ENCODE measurements around a stretch of chr2.

DNA sequence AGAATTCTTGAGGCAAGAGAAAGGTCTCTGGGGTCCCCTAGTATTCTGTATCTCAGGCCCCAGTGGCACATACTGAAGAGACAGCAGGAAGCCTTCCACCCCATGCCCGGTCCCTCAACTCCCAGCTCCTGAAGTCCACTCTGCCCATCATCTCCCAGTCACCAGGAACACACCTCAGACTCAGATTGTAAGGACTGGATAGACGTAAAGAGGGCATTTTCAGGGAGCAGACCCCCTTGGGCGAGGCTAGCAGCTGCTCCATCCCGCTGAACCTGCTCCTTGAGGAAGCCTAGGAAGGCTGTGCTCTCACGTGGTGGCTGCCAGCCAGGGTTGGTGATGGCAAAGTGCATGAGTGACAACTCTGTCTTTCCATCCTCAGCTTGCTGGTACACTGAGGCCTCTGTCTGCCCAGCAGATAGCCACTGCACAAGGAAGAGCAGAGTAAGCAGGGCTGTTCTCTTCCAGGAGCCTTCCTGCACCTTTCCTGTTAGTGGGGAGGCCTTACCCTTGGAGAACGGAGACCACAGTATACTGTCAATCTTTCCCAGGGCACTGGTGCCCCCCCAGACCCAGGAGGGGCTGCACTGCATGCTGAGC lies 3.8 kb upstream of the ABCB6 start:
- RRBS: no CpG with 5 or more reads among the region's 6 CpGs

DNA sequence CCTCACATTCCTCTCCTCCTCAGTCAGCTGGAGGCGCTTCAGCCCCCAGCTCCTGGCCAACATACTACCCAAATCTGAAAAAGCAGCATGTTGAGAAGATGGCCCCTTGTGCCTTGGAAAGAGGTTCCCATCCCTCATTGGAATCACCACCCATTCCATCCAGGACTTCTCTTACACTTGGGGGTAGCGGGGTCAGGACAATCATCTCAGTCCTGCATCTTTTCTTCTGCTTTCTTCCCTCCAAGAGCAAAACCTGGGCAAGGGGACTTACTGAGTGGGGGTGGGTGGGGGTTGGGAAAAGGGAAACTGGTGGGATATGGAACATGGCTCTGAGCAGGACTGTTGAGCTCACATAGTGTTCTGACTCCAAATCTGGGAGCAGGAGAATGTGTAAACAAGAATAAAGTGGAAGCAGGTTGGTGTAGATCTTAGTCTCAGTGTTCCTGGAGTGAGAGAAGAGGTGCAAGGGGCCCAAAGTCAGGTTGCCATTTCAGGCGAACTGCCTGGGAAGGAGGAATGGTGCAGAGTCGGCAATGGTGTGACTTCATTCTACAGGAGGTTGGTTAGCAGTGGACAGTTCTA lies 3.3 kb downstream of the STK16 start:
- RRBS: no CpG with 5 or more reads among the region's 4 CpGs

DNA sequence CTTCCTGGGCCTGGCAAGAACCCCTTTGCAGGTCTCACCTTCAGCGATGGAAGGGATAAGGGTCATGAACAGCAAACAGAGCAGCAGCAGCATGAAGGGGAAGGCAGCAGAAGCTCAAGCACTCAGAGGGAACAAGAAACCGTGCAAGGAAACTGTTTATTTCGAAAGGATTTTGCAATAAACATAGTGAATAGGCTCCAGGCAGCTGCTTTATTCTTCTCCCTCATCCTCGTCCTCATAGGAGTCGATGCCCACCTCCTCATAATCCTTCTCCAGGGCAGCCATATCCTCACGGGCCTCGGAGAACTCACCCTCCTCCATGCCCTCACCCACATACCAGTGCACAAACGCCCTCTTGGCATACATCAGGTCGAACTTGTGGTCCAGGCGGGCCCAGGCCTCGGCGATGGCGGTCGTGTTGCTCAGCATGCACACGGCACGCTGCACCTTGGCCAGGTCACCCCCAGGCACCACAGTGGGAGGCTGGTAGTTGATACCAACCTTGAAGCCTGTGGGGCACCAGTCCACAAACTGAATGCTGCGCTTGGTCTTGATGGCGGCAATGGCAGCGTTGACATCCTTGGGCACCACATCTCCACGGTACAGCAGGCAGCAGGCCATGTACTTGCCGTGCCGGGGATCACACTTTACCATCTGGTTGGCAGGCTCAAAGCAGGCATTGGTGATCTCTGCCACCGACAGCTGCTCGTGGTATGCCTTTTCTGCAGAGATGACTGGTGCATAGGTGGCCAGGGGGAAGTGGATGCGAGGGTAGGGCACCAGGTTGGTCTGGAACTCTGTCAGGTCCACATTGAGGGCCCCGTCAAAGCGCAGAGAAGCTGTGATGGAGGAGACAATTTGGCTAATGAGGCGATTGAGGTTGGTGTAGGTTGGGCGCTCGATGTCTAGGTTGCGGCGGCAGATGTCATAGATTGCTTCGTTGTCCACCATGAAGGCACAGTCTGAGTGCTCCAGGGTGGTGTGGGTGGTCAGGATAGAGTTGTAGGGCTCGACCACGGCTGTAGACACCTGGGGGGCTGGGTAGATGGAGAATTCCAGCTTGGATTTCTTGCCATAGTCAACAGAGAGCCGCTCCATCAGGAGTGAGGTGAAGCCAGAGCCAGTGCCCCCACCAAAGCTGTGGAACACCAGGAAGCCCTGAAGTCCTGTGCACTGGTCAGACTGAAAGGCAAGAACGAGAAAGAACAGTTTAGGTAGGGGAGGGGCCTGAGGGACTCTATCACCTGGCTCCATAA lies 2.5 kb upstream of the TUBA4B start:
- RRBS: no CpG with 5 or more reads among the region's 37 CpGs

GRCh38 chr2:219408130-219408537 lies 10.0 kb upstream of the DES start:
- RRBS: no CpG with 5 or more reads among the region's 7 CpGs

GRCh38 chr2:219419146-219419386 lies 889 bp downstream of the DES start:
- RRBS: no CpG with 5 or more reads among the region's 5 CpGs

DNA sequence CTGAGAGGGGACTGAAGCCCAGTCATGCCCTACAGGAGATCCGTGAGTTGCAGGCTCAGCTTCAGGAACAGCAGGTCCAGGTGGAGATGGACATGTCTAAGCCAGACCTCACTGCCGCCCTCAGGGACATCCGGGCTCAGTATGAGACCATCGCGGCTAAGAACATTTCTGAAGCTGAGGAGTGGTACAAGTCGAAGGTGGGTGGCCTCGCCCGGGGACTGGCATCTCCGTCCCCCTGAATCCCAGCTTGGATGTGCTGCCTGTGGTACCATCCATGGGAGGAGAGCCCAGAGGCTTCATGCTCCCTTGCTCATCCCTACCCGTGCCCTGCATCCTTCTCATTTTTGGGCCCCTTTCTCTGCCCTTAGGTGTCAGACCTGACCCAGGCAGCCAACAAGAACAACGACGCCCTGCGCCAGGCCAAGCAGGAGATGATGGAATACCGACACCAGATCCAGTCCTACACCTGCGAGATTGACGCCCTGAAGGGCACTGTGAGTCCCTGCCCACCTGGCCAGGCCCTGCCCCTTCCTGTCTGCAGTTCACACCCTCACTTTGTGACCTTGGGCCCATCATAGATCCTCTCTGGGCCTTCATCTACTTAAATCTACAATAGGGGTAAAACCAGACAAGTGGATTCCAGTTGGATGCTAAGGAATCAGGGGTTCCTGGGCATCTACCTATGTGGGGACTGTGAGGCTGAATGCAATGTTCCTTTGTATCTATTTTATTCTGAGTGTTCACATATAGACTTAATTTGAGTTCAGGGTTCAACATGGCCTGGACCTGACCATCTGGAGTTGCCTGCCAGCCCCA lies 2.5 kb downstream of the DES start:
- RRBS: 98% methylated on average over 6 of the region's 16 CpGs

GRCh38 chr2:219459474-219460150 lies 25.0 kb downstream of the SPEG start:
- RRBS: 23% methylated on average over 2 of the region's 12 CpGs

DNA sequence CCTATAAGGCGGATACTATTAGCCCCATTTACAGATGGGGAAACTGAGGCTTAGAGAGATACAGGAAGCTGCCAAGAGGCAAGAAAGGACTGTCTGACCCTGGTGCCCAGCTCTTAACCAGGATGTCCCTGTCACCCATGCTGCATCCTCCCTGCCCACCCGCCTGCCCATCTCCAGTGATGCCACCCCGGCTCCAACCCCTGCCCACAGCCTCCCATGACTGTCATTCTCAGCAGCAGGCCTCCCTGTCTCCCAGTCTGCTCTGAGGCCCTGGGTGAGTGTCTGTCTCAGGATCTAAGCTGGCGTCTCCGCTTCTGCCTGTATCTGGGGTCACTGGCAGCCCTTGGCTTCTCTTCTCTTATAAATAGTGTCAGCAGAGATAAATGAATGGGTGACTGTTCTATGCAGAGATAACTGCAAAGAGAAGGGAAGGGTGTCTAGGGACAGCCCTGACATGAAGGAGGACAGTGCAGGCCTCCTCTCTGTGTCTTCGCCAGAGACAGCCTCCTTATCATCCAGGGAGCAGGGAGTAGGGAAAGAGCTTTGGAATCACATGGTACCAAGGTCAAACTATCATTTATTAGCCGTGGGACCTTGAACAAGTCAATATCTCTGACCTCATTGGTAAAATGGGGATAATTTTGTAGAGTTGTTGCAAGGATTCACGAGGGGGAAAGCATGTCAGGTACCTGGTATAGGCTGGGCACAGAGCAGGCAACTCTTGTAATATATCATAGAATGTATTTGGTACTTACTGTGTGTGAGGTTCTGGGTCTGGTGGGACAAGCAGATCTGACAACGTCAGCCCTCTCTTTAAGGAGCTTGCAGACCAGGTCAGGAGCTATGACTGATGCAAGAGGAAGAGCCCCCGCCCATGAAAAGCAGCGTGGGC lies 25.5 kb upstream of the SPEGNB start:
- RRBS: no CpG with 5 or more reads among the region's 11 CpGs

- RRBS: no CpG with 5 or more reads among the region's 6 CpGs
Observed at GRCh38 chr2:219476380-219476613, 19.6 kb upstream of the SPEGNB start.

GRCh38 chr2:219492642-219493440 lies 3.1 kb upstream of the SPEGNB start:
- RRBS: 80% methylated on average over 8 of the region's 25 CpGs

DNA sequence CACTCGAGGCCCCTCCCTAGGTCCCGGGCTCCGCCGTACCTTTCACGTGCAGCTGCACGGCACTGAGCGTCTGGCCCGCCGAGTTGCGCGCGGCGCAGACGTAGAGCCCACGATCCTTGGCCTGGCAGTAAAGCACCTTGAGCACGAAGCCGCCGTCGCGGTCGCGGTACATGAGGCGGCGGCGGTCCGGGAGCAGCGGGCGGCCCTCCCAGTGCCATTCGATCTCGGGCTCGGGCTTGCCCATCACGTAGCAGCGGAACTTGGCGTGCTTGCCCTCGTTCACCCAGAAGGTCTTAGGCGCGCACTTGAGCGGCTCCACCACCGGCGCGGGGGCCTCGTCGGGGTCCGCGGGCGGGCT lies 1.2 kb downstream of the OBSL1 start:
- RRBS: no CpG with 5 or more reads among the region's 46 CpGs

GRCh38 chr2:219576414-219577555 lies 4.7 kb downstream of the INHA start:
- RRBS: no CpG with 5 or more reads among the region's 18 CpGs

GRCh38 chr2:219626878-219627367 lies 507 bp upstream of the SLC4A3 start:
- RRBS: no CpG with 5 or more reads among the region's 12 CpGs

DNA sequence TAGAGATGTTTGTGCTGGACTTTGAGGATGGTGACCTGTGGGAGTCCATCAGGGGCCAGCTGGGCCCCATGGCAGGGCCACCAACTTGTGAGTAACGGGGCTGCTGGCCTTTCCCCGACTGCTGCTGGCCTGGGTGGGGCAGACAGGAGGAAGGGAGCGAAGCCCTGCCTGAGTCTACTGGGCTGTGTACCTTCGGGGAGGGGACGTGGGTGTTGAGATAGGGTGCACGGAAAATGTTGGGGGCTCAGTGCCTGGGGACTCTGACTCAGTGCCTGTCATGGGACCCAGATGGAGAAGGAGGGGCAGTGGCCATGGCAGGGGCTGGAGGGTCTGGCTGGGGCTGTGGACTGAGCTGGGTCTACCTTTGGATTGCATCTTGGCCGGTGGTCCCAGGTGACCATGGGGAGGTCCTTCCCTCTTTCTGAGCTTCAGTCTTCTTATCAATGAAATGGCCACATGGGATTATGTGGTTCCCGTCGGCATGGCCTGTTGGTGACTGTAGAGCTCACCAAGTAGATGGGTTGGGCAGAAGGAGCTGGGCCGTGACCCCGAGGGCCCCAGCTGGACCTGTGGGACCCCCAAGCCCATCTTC lies 4.0 kb downstream of the SLC4A3 start:
- RRBS: no CpG with 5 or more reads among the region's 11 CpGs

GRCh38 chr2:219662417-219663054 lies 35.1 kb downstream of the SLC4A3 start:
- RRBS: no CpG with 5 or more reads among the region's 1 CpG

DNA sequence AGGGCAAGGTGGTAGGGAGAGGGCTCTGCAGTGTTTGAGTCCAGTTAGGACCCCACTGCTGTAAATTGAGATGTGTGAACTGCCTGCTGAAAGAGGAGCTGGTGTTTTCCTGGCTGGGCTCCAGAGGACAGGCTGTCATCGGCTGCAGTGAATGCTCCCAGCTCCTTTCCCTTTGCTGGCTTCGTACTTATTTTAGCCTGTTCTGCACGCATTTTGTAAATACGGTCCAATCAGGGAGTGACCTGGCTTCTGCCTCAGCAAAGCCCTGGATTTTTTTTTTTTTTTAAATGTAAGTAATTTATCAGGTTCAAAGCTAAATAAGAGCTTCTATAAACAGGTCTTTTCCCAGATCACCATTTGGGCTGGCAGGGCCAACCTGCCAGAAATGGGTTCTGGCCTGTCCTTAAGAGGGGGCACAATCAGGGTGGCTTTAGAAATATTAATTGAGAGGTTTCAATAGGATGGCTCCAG lies 37.6 kb downstream of the SLC4A3 start:
- RRBS: no CpG with 5 or more reads among the region's 4 CpGs

- RRBS: 60% methylated on average over 1 of the region's 12 CpGs
Observed at GRCh38 chr2:219852122-219852674, 224.8 kb downstream of the SLC4A3 start.

GRCh38 chr2:221104388-221104948 lies 467.6 kb downstream of the EPHA4 start:
- RRBS: no CpG with 5 or more reads among the region's 15 CpGs

GRCh38 chr2:221419715-221420802 lies 152.0 kb downstream of the EPHA4 start:
- RRBS: no CpG with 5 or more reads among the region's 17 CpGs

GRCh38 chr2:221429665-221430431 lies 142.3 kb downstream of the EPHA4 start:
- RRBS: no CpG with 5 or more reads among the region's 6 CpGs

Measured in AG04449 (cell line).